Skeletal muscle cell (primary cell): ENCODE results near the genes NALCN and TPP2.

DNA sequence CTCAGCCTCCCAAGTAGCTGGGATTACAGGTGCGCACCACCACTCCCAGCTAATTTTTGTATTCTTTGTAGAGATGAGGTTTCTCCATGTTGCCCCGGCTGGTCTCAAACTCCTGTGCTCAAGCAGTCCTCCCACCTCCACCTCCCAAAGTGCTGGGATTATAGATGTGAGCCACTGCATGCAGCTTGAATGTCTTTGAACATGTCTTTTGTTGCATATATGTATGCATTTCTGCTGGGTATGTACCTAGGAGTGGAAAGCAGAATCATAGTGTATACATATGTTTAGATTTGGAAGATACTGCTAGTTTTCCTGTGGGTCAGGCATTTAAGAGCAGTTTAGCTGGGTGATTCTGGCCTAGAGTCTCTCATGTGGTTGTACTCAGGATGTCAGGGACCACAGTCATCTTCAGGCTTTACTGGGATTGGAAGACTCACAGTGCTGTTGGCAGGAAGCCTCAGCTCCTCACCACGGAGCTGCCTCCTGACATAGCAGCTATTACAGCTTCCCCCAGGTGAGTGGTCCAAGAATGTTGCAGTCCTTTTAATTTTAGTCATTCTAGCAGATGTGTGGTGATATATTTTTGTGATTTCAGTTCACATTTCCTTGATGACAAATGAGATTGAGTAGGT, 16.8 kb upstream of the GPR18 start:
- RRBS: no CpG with 5 or more reads among the region's 3 CpGs

DNA sequence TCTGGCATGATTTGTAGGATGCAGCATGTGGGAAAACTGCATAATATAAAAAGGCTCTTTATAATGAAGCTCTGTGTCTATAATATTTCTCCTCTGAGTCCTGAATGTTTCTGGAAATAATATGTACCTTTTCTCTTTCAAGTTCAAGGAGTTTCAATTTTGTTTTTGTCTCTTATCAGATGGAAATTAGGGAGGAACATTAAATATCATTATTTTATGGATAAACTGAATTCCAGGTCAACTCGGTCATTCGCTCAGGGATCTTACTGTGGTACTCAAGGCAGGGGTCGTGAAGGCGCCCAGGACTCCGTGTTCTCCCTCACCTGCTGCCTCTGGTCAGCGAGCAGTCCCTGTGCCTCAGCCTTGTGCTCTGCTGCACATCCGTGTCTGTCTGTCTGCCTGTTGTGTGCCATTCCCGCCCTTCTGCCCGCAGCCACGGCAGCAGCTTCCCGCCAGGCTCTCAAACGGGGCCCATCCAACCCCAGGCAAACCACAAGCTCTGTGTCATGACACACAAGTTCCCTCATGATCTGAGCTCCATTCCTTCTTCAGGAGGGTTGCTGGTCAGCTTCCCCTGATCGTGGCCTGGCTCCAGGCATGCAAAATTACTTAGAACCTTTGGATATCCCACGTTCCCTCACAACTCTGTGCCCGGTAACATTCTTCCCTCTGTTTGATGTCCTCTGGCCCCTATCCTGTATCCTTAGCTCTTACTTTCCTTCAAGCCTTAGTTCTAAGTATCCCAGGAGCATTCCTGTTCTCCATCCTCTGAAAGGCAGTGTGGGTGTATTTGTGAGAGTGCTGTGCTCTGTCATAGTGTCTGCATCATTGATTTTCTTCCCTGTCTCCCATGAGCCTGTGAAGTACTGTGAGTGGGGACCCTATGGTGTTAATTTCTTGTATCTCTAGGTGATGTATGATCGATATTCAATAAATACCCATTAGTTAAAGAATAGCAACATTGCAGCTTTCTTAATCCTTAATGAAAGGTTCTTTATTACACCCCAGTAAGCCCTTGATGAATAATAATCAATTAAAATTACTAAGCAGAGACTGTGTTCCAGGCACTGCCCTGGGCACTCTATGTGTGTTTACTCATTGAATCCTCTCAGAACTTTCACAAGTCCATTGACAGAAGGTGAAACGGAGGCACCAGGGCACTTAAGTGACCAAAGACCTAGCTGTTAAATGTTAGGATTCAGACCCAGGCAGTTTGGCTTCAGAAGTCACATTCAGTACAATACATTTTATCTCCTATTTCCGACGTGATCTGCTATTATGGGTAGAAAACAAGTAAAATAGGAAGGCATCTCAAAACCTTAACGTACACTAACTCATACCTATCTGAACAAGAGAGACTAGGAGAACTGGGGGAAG, 3.1 kb downstream of the GPR183 start:
- RRBS: no CpG with 5 or more reads among the region's 20 CpGs

- RRBS: no CpG with 5 or more reads among the region's 16 CpGs
These were observed 1.8 kb downstream of the GPR183 start for GRCh38 chr13:99305103-99306068.

DNA sequence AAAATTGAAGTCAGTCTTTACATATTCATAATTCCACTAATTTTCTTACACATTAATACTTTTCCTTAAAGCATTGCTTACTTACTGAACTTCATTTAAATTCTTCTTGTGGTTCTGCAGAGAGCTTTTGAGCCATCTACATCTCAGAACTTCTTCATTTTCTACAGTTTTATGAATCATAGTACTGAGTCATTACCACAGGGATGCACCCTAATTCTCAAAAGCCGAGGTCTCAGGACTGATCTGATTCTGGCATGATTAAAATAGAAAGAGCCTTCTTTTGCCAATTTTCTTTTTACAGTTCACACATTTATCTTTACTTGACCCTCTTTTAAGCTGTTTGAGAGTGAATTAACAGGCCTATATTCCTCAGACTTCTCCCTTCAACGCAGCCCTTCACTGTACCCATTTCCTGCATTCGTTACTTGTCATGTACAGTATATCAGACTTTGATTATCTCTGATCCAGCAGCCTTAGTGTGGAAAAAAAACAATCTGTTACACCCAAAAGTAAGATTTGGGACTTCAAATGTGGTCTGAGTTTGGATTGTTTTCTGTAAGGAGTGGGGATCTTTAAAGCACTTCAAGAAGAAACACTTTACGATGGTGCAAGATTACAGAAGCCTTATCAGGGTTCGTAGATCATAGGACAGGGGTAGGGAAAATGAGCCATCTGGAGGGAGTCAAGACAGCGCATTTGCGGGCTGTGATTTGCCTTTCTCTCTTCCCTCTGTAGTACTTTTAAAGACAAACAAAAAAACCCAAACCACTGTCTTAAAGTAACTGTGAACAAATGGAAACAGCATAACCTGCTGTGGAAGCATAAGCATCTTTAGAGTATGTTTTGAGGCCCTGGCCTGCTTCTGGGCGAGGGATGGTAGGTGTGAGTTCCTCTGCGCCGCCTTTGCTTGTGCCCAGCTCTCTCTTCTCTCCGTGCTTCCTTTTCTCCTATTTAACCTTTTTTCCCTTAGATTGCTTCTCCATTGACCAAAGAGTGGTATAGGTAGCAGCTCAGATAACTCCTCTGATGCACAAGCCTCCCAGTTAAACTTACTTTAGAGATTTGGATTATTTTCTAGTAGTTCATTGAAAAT, 15.3 kb upstream of the GPR183 start:
- RRBS: no CpG with 5 or more reads among the region's 11 CpGs

DNA sequence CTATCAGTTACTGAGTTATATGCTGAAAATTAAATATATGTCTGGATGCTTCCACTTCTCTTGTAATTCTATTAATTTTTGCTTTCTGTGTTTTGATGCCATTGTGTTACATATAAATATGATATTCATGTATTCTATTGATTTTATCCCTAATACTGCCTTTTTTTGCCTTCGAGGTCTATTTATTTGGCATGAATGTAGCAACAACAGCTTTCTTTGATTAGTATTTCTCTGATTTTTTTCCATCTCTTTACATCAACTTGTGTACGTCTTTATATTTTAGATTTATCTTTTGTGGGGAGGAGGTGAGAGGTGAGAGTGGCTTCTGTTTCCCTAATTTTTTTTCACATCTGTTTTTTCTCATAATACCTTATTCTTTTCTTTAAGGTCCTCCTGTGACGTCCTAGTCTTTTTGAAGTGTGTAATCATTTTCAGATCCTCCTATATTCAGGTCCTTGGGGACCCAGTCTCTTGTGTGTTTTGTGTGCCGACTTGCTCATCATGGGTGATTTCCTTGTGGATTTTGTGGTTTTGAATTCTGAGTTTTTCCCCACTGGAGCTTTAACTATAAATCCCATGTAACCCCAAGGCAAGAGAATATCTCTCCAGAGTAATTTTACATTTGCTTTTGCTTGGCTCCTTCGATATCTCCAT, 58.7 kb upstream of the GPR183 start:
- RRBS: no CpG with 5 or more reads among the region's 5 CpGs

- RRBS: no CpG with 5 or more reads among the region's 11 CpGs
These were observed 68.0 kb upstream of the GPR183 start for GRCh38 chr13:99375024-99375809.

- RRBS: 3% methylated on average over 17 of the region's 49 CpGs
These were observed 14.6 kb downstream of the ZIC5 start for GRCh38 chr13:99956817-99957545.

DNA sequence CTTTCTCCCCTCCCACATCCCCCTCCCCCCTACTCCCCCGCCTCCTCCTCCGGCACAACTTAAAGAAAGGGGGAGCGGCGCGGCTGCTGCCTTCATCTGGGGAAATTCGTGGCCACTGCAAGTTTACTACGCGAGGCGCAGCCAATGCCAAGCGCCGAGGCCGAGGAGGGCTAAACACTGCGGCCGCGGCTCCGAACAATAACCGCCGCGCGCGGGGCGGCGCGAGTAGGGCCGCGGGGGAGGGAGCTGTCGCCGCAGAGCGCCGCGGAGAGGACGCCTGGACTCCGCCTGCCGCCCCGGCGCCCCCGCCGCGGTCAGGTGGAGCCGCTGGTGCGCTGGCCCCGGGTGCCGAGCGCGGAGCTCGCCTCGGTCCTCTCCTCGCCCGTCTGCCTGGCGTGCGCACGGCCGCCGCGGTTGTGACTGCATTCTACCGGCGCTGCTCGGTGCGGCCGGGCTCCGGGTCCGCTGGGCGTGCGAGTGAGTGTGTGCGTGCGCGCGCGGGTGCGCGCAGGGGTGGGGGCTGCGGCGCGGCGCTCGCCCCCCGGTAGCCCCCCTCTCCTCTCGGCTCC, 388 bp upstream of the ZIC2 start:
- RRBS: 2% methylated on average over 31 of the region's 78 CpGs

GRCh38 chr13:100502389-100502718, 86.2 kb downstream of the GGACT start:
- RRBS: no CpG with 5 or more reads among the region's 2 CpGs

GRCh38 chr13:100515371-100515972, 73.1 kb downstream of the GGACT start:
- RRBS: no CpG with 5 or more reads among the region's 21 CpGs

GRCh38 chr13:100540103-100540574, 48.5 kb downstream of the GGACT start:
- RRBS: no CpG with 5 or more reads among the region's 15 CpGs

DNA sequence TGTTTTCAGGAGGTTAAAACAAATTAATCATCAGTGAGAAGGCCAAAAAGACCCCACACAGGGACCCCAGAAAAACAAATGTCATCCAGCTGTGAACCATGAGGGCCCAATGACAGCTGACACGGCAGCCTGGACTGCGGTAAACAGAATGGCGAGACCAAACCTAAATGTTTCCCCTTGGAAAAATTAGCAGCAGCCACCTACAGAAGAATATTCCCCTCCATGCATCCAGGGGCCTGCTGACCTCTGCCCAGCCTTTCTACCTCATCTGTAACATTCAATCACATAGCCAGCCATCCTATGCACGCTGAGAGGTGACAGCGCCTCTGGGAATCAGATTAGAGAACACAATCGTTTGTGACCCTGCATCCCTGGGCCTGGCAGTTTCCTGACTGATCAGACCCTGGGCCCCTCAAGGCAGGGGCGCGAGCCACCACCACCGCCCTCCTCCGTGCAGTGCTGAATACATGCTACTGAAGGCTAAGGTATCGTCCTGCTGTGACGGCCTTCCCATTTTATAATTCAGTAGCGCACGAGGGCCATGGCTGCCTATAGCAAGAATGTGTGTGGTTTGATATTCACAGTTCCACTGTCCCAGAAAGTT, 1.3 kb downstream of the TMTC4 start:
- RRBS: no CpG with 5 or more reads among the region's 14 CpGs

- RRBS: 0% methylated on average over 1 of the region's 15 CpGs
These were observed 955 bp upstream of the TMTC4 start for GRCh38 chr13:100675554-100675945.

DNA sequence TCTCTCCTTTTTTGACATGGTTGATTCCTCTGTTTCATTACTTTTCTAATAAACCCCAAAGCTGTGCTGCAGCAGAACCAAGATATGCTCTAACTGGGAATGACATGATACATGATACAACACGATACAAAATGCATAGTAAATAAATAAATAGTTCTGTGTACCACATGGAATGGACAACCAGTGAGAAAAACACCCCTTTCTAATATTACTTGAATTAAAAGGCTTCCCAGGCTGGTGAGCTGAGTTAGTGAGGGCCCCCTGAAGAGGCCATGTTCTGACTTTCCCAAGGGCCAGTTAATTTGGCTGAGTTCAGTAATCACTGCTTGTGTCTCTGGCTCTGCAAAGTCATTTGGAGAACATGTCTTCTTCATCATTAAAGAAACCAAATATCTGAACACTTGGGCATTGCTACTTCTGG, 203.1 kb upstream of the TMTC4 start:
- RRBS: no CpG with 5 or more reads among the region's 1 CpG

DNA sequence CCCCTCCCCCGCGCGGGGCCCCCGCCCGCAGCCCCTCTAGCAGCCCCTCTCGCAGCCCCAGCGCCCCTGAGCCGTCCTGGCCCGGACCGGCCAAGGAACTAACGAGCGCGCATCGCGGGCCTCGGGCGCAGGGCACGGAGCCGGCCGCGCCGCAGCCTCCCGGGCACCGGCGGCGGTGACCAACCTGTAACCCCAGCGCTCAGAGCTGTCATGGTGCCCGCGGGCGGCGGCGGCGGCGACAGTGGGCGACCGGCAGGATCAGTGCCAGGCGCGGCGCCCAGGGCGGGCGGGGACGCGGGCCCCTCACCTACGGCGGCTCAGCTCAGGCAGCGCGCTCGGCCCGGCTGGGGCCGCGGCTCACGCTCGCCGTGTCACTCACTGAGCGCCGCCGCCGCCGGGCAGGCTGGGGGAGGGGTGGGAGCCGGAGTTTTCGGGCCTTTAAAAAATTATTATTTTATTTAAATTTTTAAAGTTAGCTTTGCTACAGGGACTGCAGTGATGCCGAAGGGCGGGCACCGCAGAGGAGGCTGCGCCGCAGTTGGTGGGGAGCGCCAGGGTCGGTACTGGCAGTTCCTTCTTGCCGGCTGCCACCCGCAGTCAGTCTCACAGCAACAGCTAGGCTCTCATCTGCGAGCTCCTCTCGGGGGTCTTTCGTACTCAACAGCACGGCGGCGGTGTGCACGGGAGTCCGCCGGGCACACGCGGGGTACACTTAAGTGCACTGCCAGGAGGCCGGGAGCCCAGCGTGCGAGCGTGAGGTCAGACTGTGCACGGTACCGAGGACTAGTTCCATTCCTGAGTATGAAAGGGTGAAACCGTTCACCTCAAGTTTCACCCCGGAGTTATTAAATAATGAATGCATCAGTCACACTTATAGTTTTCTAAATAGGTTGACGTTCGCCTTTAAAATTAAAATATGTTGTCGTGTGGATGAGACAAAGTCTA, at the start of gene NALCN:
Gene NALCN, minus strand, starts transcription at position 380 of the 945 bp plus-strand sequence.
- RRBS: 1% methylated on average over 42 of the region's 92 CpGs

DNA sequence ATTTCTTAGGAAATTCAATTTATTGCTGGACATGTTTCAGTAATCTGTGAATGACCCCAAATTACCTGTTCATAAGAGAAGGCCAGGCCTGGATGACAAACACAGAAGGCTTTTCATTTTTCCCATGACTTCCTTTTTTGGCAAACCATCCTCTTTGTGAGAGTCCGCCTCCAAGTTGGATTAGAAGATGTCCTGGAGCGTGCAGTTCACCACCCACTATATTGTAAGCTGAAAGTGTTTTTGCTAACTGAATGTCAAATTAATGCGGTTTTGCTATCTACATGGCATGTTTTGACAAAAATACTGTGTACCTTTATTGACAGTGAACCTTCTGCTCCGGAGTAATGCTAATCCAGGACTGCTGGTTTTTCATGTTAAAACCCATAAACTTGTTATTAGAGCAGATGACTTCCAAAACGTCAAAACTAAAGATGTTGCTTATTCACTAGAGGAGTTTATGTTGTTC, 70.8 kb downstream of the ITGBL1 start:
- RRBS: no CpG with 5 or more reads among the region's 5 CpGs

- RRBS: no CpG with 5 or more reads among the region's 5 CpGs
These were observed 174.6 kb downstream of the ITGBL1 start for GRCh38 chr13:101626780-101627675.

GRCh38 chr13:102392410-102393393, 204.1 kb upstream of the TPP2 start:
- RRBS: no CpG with 5 or more reads among the region's 8 CpGs

GRCh38 chr13:102591878-102592871, 4.6 kb upstream of the TPP2 start:
- RRBS: no CpG with 5 or more reads among the region's 37 CpGs

DNA sequence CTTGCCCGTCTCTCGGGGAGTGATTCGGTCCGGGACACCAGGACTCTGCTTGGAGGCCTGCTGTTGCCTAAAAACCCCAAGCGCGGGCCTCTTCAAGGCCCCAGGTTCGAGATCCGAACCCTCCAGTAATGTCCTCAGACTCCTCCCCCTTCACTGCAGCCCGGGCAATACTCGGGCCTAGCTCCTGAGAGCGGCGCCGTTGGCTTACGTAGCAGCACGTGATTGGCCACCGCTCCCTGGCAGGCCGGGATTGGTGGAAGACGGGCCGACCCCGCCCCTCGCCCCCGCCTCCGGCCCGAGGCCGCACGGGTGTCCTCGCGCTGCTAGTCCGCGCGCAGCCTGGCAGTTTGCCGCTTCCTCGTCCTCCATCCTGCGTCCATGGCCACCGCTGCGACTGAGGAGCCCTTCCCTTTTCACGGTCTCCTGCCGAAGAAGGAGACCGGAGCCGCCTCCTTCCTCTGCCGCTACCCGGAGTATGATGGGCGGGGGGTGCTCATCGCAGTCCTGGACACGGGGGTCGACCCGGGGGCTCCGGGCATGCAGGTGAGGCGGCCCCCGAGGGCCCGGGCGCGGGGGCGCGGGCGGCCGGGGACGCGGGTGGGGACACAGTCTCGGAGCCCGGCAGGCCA, at the start of gene TPP2:
Gene TPP2, plus strand, starts transcription at position 326 of the 629 bp plus-strand sequence.
- RRBS: 1% methylated on average over 19 of the region's 61 CpGs